Measurements from ENCODE around the gene MPDZ.

- RRBS = no CpG with 5 or more reads among the region's 4 CpGs
Observed at GRCh38 chr9:6890437-6890916, 132.7 kb downstream of the KDM4C start.

- RRBS = no CpG with 5 or more reads among the region's 7 CpGs
Observed at GRCh38 chr9:7798647-7799090, 909 bp downstream of the DMAC1 start.

- RRBS = 91% methylated on average over 7 of the region's 31 CpGs
Observed at GRCh38 chr9:8858467-8859159, 1059.0 kb upstream of the DMAC1 start.

DNA sequence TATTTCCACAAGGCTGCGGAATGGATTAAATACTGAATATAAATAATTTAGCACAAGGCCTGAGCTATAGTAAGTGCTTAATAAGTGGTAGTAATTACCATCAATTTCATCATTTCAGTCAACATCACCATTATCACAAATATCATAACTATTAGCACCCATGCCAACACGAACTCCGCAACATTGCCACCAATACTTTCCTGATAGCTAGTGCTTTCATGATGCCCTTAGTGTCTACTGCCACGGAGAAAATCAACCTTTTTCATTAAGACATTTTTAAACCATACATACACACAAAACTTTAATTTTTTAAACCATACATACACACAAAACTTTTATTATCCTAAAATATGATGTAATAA lies 1219.1 kb downstream of the PTPRD start:
- RRBS = no CpG with 5 or more reads among the region's 4 CpGs

DNA sequence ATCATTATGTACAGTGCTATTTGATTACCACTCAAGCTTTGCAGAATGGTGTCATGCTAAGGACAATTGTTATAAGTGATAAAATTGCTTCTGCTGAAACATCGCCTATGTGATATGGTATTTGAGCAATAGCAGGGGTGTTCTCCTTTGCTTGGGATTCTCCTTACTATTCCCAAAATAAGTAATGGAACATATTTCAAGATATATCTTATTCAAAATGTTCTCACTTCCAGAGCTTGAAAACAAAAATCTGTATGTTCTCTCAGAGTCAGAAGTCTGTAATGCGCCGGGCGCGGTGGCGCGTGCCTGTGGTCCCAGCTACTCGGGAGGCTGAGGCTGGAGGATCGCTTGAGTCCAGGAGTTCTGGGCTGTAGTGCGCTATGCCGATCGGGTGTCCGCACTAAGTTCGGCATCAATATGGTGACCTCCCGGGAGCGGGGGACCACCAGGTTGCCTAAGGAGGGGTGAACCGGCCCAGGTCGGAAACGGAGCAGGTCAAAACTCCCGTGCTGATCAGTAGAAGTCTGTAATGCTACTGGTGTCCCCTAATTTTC lies 1171.0 kb downstream of the PTPRD start:
- RRBS = no CpG with 5 or more reads among the region's 20 CpGs

DNA sequence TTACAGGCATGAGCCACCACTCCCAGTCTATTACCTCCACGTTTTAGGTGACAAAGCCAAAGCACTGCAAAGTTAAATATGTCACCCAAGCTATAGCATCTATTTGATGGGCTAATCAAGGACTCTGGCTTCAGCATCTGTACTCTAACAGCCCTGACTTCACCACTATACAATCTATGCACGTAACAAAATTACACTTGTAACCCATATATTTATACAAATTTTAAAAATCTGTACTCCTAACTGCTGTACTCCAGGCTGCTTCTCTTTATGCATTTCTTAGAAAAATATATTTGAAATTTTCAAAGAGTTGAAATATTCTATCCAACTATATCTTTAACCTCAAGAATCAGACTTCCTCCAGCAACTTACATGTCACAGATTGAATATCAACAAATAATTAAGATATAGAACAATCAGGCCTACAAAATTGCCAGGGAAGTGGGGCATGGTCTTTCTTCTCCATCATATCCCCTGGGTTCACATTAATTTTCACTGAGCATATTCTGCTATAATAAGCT lies 248.5 kb downstream of the PTPRD start:
- RRBS = no CpG with 5 or more reads among the region's 2 CpGs

DNA sequence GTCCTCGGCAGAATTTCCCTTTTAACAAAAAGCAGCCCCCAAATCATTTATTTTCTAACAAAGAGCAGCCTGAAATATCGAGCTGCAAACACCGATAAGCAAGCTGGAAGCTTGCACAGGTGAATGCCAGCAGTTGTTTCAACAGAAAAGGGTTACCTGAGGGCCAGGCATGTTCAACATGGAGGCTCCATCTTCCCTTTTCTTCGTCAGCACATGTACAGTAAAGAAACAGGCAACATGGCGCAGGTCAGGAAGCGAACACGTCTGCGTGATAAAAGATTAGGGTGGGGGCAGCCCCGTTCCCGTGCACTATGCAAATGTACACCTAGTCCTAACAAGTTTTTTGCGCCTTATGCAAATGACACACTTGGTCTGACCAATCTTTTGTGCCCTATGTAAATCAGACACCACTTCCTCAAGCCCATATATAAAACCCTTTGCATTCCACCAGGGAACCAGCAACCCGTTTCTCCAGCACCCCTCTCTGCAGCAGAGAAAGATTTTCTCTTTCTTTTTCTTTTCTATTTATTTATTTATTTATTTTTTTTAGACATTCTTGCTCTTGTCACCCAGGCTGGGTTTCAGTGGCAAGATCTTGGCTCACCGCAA lies 452.1 kb upstream of the PTPRD start:
- RRBS = no CpG with 5 or more reads among the region's 13 CpGs

GRCh38 chr9:11196585-11196890 lies 583.7 kb upstream of the PTPRD start:
- RRBS = no CpG with 5 or more reads among the region's 8 CpGs

GRCh38 chr9:12793920-12794420 lies 19.1 kb downstream of the LURAP1L start:
- RRBS = no CpG with 5 or more reads among the region's 4 CpGs

- RRBS = no CpG with 5 or more reads among the region's 7 CpGs
Observed at GRCh38 chr9:12816738-12817424, 42.1 kb downstream of the LURAP1L start.

DNA sequence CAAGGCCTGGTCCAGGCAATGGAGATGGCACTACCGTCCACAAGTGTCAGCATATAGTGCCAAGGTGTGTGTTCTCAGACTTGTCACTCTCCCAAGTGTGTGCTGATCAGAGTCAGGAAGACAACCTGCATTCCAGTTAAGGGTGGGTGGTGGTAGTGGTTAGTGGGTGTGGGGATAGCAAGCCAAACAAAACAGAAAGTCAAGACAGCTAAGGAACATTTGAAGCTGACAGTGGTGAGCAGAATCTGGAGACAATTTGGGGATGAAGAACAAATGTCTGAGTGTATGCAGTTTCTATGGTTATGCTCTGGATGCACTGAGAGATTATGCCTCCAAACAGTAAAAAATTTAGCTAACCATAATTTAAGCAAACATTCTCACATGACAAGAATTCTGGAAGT lies 148.6 kb downstream of the LURAP1L start:
- RRBS = no CpG with 5 or more reads among the region's 1 CpG

- RRBS = no CpG with 5 or more reads among the region's 1 CpG
Observed at GRCh38 chr9:13135333-13136145, 144.0 kb downstream of the MPDZ start.

GRCh38 chr9:13278770-13280114 lies at the start of gene MPDZ:
MPDZ (minus strand) TSS chr9:13279692.
- RRBS = 11% methylated on average over 44 of the region's 121 CpGs

- RRBS = no CpG with 5 or more reads among the region's 6 CpGs
Observed at GRCh38 chr9:13514246-13514576, 234.7 kb upstream of the MPDZ start.

GRCh38 chr9:13527594-13527970 lies 248.1 kb upstream of the MPDZ start:
- RRBS = no CpG with 5 or more reads among the region's 3 CpGs

- RRBS = no CpG with 5 or more reads among the region's 6 CpGs
Observed at GRCh38 chr9:13586608-13587160, 307.2 kb upstream of the MPDZ start.

GRCh38 chr9:14097159-14097620 lies 216.8 kb downstream of the NFIB start:
- RRBS = no CpG with 5 or more reads among the region's 4 CpGs

DNA sequence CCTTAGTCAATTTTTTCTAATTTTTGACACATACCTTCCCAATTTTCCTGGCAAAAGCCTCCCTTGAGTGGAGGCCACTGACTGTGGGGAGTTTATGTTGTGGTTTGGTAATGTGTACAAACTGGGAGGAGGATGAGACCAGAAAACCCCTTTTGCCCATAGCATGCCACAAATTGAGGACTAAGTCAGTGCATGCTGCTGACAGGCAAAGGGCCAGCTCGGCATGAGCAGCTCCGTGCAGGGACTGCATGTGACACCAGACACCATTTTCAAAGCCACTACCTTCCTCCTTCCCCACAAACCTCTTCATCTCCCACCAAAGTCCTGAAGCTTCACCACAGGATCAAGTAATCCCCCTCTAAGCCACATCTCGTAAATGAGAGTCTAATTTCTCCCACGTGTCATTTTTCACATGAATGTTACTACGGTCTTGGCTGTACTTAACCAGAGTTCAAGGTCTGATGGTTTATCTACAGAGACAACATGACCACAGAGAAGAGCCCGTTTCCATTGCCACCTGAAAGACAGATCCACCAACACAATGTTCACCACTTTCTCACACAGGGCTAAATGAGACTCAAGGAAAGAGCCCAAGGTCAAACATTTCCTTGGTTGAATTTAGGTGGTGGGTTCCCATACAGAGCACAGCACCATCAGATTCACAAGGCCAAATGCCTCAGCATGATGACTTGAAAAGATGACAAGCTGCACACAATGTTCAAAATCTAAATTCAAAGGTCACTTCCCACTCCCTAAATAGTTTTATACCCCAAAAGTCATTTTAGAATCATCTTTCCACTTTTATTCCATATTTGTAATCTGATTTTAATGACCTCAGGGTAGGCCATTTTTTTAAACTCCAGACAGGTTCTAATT lies 106.4 kb downstream of the NFIB start:
- RRBS = no CpG with 5 or more reads among the region's 6 CpGs

DNA sequence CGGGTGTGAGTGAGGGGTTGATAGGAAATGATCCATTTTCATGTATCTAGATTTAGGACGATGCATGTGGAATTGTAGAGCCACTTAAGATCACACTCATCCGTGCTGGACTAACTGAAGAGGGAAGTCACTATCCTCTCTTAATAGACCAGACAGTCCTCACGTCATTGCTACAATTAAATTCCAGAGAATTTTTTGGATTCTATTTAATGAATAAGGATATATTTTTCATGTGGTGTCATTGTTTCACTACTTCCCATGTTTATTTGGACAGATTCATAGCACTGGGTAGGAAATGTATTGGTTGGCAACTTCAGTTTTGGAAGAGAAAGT lies 77.5 kb downstream of the NFIB start:
- RRBS = no CpG with 5 or more reads among the region's 4 CpGs

DNA sequence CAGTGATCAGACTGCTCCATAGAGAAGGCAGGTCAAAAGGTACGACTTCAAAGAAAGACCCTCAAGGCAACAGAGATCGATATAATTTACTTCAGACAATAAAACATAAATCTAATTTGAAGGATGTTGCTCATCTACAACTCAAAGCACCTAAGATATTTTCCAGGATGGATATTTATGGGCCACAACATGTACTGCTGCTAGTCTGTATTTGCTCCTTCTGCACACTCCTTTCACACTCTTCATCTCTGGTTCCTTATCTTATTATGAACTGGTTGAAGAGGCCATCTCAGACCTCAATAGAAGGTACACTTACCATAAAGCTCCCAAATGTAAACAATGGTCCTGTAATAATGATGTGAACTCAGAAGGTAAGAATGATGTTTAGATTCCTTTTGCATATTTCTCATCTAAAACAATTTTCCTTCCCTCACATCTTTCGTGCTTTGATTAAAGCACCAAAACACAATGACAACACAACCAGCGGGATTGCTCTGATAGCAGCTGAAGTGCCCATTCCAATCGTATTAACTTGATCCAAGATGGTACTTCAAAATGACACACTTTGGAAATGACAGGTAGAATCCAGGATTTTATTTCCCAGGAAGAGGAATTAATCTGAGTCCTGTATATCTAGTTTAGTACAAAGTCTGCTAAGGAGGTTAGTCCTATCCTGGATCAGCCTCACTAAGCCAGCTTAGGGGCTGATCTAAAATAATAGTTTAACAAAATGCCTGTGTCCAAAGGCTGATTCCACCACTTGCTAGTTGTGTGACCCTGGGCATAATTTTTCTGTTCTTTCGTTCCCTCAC lies 34.3 kb downstream of the NFIB start:
- RRBS = no CpG with 5 or more reads among the region's 6 CpGs

Data from HL-60 (cell line).